Mesenteric fat pad (tissue), 1 donor: ENCODE data around the genes QDPR, SOD3 and CCDC149.

- PRO-cap, result unidirectional peak, minus-strand start at chr4:17512090
Observed at GRCh38 chr4:17511456-17512543, at the start of gene QDPR. TSS of gene QDPR (minus strand) at chr4:17512090.

- PRO-cap, result no peak
Observed at GRCh38 chr4:17558978-17559334, 18.0 kb upstream of the LAP3 start.

DNA sequence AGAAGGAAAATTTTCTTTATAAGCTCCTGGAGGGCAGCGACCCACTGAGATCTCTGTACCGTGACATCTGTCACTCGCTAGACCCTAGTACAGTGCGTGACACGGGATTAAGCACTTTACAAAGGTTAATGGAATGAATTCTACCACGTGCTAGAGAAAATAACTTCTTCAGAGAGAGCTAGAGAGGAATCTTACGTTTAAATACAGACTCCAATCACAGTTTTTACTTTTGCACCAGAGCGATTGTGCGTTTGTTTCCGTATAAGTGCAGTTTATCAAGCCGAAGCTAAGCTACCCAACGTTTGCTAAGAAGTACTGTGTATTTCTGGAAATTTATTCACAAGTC lies 1.2 kb upstream of the LCORL start:
- PRO-cap, result no peak

GRCh38 chr4:18574065-18574448 lies 552.5 kb upstream of the LCORL start:
- PRO-cap, result no peak

DNA sequence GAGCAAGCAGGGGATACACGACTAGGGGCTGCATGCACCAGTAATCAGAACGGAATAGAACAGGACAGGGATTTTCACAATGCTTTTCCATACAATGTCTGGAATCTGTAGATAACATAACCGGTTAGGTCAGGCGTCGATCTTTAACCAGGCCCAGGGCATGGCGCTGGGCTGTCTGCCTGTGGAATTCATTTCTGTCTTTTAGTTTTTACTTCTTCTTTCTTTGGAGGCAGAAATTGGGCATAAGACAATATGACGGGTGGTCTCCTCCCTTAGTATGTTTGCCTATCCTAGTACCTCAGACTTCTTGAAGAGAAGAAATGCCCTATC lies 666.8 kb upstream of the LCORL start:
- PRO-cap, result no peak

GRCh38 chr4:19456300-19456588 lies 795.5 kb upstream of the SLIT2 start:
- PRO-cap, result no peak

DNA sequence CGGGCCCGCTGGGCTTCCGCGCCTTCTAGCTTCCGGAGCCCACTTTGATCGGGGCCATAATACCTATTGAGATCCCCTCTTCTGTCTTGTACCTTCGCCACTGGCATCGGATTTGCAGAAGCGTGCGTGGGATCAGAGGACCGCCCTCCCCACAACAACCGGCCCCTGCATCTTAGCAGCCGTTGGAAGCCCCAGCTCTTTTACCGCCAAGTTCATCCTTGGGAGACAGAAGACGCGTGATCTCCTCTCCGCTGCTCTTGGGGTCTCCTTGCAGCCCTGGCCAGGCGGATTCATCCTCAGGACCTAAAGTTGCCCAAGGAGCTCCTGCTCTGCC lies 1.5 kb downstream of the SLIT2 start:
- PRO-cap, result no peak

- PRO-cap, result no peak
Observed at GRCh38 chr4:20408661-20409040, 156.9 kb downstream of the SLIT2 start.

DNA sequence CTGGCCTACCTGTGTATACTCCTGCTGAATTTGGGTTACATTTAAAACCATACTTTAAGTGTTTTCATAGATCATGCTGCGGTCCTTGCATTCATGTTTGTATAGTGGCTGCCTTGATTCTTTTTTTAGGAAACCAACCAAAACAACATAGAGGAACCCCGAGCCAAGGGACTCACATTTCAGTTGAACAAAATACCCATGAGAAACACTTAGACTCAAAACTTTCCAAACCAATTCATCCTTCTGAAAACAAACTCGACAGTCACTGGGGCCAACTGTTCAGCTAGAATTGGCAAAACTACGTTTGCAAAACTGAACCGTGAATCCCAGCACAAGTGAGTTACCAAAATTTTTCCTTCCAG lies 1.4 kb downstream of the ADGRA3 start:
- PRO-cap, result no peak

- PRO-cap, result no peak
Observed at GRCh38 chr4:22625110-22625656, 109.3 kb upstream of the ADGRA3 start.

- PRO-cap, result no peak
Observed at GRCh38 chr4:23392893-23393459, 496.9 kb downstream of the PPARGC1A start.

- PRO-cap, result no peak
Observed at GRCh38 chr4:23820719-23821276, 69.0 kb downstream of the PPARGC1A start.

- PRO-cap, result no peak
Observed at GRCh38 chr4:23831530-23832155, 58.2 kb downstream of the PPARGC1A start.

- PRO-cap, result no peak
Observed at GRCh38 chr4:23877572-23878977, 11.8 kb downstream of the PPARGC1A start.

DNA sequence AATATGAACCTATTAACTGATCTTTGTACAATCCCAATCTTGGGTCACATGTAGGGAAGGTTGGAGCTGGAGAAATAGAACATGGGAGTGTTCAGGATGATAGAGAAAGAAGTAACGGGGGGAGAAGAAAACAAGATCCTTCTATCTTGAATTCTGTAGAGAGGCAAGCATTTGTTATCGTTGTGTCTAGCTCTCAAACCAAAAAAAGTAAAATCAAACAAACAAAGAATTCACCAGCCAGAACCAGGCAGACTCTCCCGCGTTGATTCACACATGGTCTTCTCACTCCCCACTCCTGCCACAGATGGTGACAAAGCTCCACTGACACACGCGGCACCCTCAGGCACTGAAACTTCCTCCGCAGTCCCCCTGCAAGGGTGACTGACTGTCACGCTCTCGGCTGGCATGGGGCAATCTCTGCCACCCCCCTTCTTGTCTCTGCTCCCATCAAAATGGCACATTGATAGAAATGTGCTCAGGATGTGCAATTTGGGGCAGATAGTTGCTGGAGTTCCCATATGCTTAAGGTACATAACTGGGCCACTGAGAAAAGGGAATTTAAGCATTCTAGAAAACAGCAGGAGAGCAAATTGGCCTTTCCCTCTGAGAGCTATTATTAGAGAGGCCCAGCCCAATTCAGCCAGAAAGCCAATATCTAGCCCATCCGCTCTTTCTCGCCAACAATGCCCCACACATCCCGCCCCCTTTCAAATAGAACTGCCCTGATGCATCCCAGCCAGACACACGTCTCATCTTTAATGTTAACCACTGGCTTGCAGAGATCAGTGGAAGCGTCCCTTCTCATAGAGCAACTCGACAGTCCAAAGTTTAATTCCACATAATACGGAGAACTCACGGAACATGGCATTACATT lies 304.8 kb downstream of the DHX15 start:
- PRO-cap, result no peak

DNA sequence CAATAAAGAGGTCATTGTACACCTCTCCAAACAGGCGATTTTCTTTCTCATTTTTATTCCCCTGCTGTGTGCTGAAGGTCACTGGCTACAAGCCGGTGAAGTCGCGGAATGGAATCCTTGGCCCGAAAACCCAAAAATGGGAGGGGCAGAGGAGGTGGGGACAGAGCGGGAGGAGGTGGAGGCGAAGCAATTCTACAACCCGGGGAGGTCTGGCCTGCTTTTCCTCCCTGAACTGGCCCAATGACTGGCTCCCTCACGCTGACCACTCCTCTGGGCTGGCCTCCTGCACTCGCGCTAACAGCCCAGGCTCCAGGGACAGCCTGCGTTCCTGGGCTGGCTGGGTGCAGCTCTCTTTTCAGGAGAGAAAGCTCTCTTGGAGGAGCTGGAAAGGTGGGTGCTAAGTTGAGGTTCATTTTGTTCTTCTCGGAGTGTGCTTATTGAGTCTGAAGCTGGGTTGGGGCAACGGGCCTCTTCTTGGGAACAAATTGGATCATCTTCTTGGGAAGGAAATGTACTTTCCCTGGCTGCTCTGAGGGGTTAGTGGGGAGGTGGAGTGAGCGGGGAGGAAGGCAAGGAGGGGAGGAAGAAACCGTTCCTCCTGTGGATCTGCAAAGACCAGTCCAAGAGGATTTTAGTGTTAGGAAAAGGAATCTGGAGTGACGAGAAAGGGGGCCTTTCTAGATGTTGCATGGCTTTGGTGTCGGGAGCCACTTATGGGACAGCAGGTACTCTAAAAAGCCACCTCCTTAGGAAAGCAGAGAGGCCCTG lies at the start of gene SOD3:
Gene SOD3 (plus strand): TSS at position 312 of the 768 bp plus-strand sequence.
- PRO-cap, result unidirectional peak, plus-strand start at position 325 of the sequence

DNA sequence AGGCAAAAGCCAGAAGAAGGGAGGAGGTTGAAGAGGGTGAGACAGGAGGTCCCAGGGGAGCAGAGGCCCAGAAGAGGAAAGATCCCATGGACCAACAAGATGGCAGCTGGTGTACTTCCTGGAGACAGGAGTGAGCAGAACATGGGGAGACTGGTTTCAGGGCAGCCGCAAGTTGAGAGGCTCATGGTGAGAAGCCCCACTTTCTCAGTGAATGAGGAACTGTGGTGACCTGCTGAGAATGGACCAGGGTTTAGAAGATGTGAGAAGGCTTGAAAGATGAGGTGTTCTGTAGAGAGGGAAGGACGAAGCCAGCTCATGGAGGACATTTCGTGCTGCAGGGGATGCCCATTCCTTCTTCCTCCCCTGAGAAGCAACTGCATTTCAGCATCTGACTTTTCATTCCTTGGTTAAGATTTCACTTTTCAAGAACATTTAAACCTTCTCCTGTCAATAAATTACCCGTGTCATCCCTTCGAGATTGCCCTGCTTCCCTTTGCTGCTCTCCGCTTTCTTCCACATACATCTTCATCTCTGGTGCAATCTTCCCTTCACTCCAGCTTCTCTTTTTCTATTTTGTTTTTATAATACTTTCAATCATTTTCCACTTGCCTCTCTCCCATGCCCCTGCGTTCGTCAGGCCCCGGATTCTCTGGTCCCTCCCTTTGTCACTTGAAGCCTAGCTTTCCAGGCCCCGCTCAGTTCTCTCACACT lies 34.7 kb downstream of the SOD3 start:
- PRO-cap, result no peak

DNA sequence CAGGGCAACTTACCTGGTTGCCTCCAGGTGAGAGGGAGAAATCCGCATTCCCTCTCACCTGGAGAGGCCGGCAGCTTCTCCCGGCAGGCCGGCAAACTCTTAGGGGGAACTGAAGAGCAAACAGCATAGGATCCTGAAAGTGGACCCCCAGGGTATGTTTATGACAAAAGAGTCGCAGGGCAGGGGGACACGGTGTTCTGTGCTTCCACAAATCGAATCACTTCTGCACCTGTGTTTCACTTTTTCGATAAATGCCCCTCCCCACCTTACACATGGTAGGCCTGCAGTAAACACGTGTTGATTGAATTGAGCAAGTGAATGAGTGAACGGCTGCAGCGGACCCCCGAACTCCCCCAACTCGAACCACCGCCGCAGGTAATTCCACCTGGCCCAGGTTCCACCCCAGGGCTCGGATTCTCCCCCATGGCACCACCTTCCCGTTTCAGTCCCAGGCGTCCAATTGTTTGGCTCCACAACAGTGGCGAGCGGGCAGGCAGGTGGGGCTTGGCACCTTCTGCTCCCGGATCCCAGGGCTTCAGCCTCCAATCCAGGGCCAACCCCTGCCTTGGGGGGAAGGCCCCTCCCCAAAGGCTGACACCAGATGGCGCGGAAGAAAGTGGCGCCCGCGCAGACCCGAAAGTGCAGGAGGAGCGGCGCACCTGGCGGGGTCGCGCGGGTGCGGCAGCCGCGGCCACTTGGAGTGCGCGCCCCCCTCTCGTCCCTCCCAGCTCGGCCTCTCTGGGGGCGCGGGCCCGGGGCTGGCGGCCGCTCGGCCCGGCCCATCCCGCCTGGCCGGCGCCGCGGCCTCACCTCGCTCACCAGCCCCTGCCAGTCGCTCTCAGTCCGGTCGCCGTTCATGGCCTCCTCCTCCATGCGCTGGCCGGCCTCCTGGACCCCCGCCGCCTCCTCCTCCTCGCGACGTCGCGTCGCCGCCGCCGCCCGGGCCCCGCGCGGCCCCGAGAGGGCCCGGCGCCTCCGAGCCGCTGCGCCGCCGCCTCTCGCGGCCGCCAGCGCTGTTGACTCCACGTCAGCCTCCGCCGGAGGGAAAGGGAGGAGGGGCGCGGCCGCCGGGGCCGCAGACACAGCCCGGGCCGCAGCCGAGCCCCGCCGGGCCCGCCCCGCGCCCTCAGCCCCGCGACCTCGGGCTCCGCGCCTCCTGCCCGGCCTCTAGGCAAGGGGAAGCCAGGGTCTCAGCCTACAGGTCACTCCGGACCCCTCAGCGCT lies at the start of gene CCDC149:
Gene CCDC149 (minus strand): TSS at position 1,036 of the 1,224 bp plus-strand sequence.
- PRO-cap, result unidirectional peak, plus-strand start at position 630 of the sequence; bidirectional peak, plus-strand start at position 984 of the sequence, minus-strand start at position 958 of the sequence

- PRO-cap, result no peak
Observed at GRCh38 chr4:25280578-25281147, 31.9 kb upstream of the ZCCHC4 start.

GRCh38 chr4:25781935-25782653 lies 80.7 kb downstream of the SEL1L3 start:
- PRO-cap, result no peak